Endodermal cell (in vitro differentiated cells): ENCODE measurements around the genes ZMYM4, CSF3R and YRDC.

- PRO-cap: no peak
Observed at GRCh38 chr1:35172912-35173796, 19.8 kb downstream of the SFPQ start.

GRCh38 chr1:35175148-35176387, 17.4 kb downstream of the SFPQ start:
- PRO-cap: no peak

DNA sequence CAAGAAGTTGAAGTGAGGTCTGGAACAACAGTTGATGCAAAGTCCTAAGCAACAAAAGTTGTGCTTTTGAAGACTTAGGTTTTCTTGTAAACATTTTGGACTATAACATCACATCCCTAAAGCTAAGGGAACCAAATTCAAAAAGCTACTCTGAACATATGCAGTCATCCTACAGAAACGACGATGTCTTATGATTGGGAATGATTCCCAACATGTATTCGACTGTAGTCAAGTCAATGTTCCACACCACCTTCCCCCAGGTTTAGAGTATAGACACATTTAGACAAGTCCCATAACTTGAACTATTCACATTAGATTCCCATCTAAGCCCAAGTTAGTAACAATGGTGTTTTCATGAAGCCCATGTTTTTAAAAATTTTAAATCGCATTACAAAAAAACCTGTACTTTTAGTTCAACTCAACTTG, 12.7 kb downstream of the SFPQ start:
- PRO-cap: no peak

GRCh38 chr1:35268295-35269521, at the start of gene ZMYM4:
Gene ZMYM4 (plus strand): TSS chr1:35268709.
- PRO-cap: bidirectional peak, plus-strand start at chr1:35268793, minus-strand start at chr1:35268601; bidirectional peak, plus-strand start at chr1:35268967, minus-strand start at chr1:35269211

- PRO-cap: no peak
Observed at GRCh38 chr1:35505814-35506287, 51.4 kb downstream of the KIAA0319L start.

DNA sequence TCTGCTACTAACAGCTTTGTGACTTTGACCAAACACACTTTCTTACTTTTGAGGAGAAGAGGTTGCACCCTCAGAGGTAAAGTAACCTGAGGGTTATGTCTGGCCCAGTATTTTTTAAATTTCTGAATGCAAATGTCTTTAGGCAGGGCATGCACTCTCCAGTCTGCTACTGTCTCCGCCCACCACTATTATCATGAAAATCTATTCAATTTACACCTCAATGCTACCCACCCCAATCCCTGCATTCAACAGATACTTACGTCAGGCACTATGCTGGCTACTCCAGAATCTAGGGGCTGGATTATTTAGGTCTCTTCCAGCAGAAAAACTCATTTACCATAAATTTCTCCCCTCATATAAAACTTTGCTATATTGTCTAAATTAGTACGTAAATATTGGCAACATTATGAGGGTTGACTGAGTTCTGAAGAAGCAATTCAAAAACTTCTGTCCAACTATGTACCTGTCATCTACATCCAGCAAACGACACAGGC, 2.3 kb downstream of the KIAA0319L start:
- PRO-cap: bidirectional peak, plus-strand start at position 264 of the sequence, minus-strand start at position 124 of the sequence

DNA sequence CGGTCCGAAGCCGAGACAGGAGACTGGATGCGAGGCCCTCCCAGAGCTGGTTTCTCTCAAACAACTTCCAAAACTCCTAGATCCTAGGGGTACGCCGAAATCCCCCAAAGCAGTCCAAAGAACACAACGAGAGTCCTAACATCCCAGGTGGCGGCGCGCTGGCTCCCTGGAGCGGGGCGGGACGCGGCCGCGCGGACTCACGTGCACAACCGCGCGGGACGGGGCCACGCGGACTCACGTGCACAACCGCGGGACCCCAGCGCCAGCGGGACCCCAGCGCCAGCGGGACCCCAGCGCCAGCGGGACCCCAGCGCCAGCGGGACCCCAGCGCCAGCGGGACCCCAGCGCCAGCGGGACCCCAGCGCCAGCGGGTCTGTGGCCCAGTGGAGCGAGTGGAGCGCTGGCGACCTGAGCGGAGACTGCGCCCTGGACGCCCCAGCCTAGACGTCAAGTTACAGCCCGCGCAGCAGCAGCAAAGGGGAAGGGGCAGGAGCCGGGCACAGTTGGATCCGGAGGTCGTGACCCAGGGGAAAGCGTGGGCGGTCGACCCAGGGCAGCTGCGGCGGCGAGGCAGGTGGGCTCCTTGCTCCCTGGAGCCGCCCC, 3.7 kb downstream of the TFAP2E start:
- PRO-cap: no peak

DNA sequence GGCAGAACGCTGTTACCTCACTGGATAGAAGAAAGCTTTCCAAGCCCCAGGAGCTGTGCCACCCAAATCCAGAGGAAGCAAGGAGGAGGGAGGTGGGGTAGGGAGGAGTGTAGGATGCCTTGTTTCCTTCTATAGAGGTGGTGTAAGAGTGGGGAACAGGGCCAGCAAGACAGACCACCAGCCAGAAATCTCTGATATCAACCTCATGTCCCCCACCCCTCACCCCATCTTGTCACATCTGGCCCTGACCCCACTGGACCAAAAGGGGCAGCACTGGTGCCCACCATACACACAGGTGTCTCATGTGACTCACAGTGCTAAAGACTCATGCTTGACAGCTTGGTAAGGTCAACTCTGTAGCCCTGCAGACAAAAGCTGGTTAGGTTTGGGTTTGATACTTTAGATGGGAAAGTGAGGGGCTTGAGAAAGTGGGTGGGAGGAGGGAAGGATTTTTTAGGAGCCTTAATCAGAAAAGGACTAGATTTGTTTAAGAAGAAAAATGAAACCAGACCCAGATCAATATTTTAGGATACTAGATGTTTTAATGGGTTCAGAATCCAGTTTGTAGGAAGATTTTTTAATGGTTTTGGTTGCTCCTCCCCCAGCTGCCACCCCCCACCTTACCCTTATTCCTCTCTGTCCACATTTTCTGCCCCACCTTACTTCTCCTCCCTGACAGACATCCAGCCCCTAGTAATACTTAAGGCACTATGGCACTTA, 11.1 kb upstream of the AGO3 start:
- PRO-cap: no peak

DNA sequence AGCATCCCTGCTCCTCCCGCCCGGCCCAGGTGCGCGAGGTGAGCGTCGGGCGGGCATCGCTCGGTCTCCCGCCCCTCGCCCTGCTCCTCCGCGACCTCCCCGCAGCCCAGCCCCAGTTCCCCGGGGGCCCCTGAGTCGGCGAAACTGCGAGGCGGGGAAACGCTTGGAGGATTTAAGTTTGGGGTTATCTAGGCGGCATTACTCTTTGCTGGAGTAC, 503 bp downstream of the AGO3 start:
- PRO-cap: bidirectional peak, plus-strand start at position 131 of the sequence, minus-strand start at position 67 of the sequence

DNA sequence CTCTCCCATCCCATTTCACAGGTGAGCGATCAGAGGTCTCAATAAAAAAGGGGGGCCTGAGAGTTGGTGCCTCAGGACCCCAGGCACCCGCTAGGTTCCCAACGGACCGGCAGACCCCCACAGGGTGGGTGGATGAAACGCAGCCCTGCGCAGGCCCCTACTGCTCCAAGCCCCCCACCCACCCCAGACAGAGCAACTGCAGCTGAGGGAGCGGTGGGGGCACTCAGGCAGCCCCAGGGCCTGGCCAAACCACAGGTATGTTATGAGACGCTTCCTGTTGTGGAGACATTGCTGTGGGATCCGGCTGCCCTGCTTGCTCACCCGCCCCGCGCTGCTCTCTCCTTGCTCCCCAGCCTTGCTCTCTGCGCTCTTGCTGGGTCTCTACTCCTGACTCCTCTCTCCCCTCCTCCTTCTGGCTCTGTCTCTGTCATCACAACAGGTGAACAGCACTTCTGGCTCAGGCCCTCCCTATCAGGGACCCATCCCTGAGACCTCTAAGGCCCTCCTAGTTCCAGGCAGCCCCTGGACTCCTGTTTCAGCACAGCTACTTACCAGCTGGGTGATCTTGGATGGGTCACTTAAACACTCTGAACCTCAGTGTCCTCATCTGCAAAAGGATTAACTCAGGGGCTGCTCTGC, 16.0 kb downstream of the COL8A2 start:
- PRO-cap: no peak

DNA sequence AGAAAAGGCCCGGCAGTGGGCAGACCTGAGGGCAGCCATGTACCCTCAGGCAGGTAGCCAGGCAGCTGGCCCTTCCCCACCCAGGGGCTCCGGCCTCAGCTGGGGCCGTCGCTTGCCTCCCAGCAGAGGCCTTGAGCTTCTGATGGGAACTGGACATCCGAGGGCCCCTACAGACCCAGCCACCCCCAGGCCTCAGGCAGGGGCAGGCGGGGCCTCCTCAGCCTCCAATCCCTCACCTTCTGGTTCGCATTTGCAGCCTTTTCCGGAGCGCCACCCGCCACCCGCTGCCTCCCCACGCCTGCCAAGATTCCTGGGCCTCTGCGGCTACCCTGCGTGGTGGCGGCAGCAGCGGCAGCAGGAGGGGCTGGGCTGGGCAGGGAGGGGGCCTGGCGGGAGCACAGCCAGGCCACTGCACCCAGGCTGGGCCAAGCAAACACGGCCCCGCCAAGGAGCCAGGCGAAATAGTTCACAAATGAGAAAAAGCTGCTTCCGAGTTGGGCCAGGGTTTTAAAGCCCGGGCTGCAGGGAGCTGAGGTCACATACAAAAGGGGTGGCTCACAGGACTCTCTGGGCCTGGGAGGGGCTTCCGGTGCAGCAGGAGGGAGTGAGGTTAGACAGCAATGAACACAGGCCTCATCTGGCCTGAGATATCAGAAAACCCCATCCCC, 9.9 kb downstream of the COL8A2 start:
- PRO-cap: no peak

- PRO-cap: no peak
Observed at GRCh38 chr1:36239992-36240648, 15.9 kb downstream of the THRAP3 start.

DNA sequence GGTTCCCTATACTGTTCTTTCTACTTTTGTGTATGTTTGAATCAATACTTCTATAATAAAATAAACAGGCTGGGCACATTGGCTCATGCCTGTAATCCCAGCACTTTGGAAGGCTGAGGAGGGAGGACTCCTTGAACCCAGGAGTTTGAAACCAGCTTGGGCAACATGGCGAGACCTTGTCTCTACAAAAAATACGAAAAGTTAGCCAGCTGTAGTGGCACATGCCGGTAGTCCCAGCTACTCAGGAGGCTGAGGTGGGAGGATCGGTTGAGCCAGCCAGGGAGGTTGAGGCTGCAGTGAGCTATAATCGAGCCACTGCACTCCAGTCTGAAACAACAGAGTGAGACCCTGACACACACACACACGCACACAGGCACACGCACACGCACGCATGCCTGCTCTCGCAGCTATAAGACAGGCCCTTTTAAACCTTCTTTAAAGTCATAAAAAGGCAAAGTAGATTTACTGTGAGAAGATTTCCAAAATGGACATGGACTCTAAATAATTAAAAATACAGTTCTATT, 36.1 kb upstream of the SH3D21 start:
- PRO-cap: no peak

DNA sequence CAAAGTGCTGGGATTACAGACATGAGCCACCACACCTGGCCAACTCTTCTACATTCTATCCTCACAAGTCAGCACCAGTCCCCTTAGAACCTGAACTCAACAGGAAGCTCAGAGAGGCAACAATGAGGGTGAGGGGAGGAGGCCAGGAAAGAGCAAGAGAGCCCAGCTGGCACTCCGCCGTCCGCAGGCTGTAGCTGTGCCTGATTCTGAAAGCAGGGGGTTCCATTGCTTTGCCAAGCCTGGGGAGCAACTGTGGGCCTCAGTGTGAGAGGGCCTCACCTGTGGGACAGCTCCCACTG, 18.7 kb downstream of the STK40 start:
- PRO-cap: no peak

DNA sequence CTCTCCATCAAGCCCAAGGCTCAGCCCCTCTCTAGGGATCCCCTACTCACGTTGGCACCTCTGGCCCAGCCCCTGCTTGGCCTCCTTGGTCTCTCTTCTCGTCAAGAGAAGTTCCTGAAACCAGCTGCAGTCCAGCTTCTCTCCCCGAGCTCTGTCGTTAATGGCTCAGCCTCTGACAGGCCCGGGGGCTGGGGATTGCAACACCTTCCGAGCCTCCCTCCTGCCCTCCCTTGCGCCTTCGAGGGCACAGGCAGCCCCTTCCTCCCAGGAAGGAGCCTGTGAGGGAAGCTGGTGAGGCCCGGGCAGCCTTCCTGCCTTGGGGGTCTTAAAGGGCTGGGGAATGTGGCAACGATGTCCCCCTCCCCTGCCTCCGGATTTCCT, at the start of gene CSF3R:
CSF3R (minus strand) TSS at position 153 of the 381 bp plus-strand sequence.
- PRO-cap: no peak

DNA sequence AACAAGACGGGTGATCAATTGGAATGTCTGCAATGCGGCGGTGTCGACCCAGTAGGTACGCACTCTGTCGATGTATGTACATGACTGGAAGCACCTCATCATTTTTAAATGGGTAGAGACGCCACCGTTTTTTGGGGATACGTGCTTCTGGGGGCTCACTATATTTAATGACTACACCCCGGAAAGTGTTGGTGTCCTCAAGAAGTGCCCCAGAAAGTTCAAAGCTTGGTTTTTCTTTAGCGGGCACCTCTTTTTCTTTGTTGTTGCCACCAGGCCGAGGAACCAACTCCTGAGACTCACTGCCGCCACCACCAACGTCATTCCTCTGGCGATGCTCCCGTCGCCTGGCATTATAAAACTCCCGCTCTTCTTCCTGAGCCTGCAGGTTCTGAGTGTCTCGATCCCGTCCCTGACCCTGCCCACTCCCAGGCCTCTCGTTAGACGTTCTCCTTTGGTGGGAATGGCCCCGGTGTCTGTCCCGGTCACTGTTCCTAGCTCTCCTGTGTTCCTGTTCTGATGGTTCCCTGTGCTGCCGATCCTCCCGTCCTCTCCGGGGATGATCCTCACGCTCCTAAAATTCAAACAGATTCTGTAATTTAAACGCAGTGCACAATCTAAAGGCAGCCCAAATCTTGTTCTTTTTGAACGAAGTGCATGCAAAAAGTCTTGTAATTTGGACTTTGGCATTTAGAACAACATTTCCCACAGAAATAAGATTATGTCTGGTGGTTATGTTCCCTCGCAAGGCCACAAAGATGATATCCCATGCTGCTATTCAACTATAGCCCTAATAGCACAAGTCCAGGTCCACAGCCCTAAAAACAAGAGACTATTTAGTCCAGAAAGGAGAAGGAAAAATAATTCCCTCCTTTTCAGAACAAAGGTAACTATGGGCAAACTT, 13.7 kb downstream of the SNIP1 start:
- PRO-cap: no peak

- PRO-cap: no peak
Observed at GRCh38 chr1:37676314-37676665, 14.0 kb downstream of the C1orf109 start.

DNA sequence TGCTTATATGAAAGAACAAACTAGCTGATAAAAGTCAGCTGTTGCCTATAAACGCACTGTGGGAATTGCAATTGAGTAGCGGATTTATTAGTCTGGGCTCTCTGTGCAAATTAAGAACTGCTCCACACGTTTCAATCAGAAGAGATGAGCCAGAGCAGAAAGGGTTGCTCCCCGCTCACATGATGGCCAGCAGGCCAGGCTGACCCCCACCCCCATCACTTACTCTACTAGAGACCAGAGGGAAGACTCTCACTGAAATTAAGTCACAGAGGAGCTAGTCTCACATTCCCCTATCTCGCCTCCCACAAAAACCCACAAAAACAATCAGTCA, 13.6 kb downstream of the C1orf109 start:
- PRO-cap: no peak

- PRO-cap: no peak
Observed at GRCh38 chr1:37697512-37698084, 5.3 kb downstream of the CDCA8 start.

- PRO-cap: bidirectional peak, plus-strand start at chr1:37808296, minus-strand start at chr1:37808151; bidirectional peak, plus-strand start at chr1:37808504, minus-strand start at chr1:37808507
Observed at GRCh38 chr1:37808000-37808780, at the start of gene YRDC. Gene YRDC (minus strand): TSS chr1:37808208.